ENCODE results near the gene CALCB.

DNA sequence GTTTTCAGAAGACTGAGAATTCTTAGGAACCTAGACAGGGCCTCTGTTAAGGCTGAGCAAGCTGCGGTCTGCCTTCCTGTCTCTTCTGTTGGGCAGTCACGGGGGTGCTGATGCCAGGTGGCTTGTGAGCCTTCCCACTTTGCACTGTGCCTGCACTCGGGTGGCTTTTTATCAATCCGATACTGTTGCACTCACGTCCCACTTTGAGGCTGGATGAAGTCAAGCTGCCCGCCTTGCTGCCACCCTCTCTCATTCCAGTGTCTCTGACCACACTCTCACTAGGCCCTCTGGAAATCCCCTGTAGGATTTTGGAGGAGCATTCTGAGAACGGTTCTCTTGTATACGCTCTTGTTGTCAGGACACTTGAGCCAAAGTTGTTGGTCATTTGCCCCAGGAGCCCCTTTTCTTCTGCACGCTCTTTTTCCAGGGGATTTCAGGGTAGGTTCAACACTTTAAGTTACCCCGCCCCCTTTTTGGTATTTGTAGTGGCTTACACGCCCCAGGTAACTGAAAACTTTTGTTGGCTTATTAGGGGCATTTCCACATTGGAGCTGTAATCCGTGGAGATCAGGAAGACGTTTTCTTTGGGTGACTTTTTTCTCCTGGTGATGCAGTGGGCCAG lies 141.9 kb downstream of the TEAD1 start:
- PRO-cap, 2 experiments = no peak in any of the 2 experiments

GRCh38 chr11:12842948-12843370 lies 166.2 kb upstream of the RASSF10 start:
- PRO-cap, 2 experiments = no peak in any of the 2 experiments

GRCh38 chr11:12853584-12854362 lies 155.3 kb upstream of the RASSF10 start:
- PRO-cap, 2 experiments = no peak in any of the 2 experiments

DNA sequence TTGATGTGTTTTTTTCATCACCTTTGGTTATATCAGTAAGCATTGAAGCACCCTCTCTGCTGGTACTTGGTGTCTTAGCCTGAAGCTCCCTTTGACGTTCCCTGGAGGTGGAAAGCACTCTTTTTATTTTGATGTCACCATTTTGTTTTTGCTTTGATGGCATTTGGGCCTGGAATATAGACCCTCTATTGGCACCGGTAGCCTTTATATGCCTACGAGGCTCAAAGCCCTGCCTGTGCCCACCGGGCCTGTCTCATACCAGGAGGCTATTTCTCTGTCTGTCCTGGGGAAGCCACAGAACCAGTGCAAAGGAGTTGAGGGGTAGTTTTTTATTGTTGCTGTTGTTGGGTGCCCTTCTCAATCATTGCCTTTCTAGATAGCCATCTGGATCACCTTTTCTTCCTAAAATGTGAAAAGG lies 130.8 kb upstream of the RASSF10 start:
- PRO-cap, 2 experiments = no peak in any of the 2 experiments

- PRO-cap, 2 experiments = no peak in any of the 2 experiments
Observed at GRCh38 chr11:12976673-12977485, 32.2 kb upstream of the RASSF10 start.

DNA sequence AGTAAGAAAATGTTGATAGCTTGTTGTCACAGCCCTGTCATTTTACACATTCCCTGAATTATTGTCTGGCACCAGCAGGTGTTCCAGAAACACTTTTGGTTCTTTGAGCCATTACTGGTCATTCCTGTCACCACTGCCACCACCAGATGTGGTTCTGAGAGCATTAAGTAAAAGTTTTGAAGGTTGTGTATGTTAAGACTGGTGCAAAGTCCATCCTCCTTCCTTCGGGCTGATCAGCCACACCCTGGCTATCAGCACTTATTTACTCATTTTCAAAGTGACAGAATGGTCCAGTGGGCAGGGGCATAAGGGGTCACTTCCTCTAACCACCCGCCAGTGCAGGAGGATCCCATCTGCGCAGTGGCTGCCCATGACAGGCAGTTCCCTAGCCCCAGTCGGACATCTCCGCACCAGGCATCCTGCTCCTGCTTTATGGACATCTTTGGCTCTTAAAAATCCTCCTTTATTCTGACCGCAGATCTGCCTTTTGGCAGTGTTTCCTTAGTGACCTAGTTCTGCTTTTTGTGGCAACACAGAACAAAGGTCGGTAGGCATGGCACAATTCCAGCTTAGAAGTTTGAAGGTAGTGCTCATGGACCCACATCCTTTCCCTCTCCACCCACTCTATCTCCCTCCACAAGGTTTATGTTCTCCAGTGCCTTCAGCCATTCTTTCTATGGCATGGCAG lies 55.8 kb downstream of the BMAL1 start:
- PRO-cap, 2 experiments = no peak in any of the 2 experiments

DNA sequence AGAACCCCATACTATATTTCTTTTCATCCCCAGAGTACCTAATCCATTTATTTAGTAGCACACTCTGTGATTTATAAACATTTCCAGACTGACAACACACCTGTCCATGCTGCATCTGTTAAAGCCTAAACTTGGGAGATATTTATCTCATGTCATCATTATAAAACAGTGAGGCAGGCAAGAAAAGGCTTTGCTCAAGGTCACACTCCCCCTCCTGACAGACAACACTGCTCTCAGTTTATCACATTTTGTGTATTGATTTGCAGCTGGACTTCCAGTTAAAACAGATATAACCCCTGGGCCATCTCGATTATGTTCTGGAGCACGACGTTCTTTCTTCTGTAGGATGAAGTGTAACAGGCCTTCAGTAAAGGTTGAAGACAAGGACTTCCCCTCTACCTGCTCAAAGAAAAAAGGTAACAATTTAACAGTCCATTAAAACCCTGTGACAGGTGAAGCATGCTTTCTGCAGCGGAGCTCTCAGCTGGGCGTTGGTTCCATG lies 91.8 kb downstream of the BMAL1 start:
- PRO-cap, 2 experiments = no peak in any of the 2 experiments

DNA sequence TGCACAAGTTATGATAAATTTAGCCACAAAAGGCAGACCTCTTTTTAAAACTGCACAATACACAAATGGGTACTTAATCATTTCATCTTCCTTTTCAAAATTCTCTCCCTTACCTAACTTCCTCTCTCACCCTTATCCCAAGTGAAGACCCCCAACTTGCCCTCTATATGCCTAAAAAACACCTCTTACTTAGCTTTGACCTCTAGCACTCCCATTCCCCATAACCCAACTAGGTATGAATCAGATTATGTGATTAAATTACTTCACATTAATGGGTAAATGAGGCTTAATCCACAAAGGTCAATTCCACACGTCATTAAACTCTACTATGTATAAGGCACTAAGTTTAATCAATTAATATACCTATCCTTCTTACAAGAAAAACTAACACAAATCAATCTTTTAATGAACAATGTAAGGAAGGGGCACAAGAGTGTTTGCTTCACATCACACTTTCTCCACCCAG lies 2.8 kb downstream of the BTBD10 start:
- PRO-cap, 2 experiments = no peak in any of the 2 experiments

GRCh38 chr11:14191227-14192023 lies 167.6 kb downstream of the RRAS2 start:
- PRO-cap, 2 experiments = no peak in any of the 2 experiments

- PRO-cap, 2 experiments = no peak in any of the 2 experiments
Observed at GRCh38 chr11:14341892-14342511, 17.0 kb downstream of the RRAS2 start.

GRCh38 chr11:14577282-14577723 lies 57.1 kb upstream of the PSMA1 start:
- PRO-cap, 2 experiments = peak in 2 of 2 experiments; most common minus-strand start chr11:14577472 (in 2)

- PRO-cap, 2 experiments = no peak in any of the 2 experiments
Observed at GRCh38 chr11:14625384-14626362, 17.9 kb upstream of the PDE3B start.

GRCh38 chr11:14643915-14644531 lies 419 bp downstream of the PDE3B start:
- PRO-cap, 2 experiments = peak in 2 of 2 experiments; most common plus-strand start chr11:14644217 (in 1); most common minus-strand start chr11:14644229 (in 2)

- PRO-cap, 2 experiments = no peak in any of the 2 experiments
Observed at GRCh38 chr11:14662312-14662708, 18.7 kb downstream of the PDE3B start.

GRCh38 chr11:14759430-14759633 lies 115.7 kb downstream of the PDE3B start:
- PRO-cap, 2 experiments = no peak in any of the 2 experiments

DNA sequence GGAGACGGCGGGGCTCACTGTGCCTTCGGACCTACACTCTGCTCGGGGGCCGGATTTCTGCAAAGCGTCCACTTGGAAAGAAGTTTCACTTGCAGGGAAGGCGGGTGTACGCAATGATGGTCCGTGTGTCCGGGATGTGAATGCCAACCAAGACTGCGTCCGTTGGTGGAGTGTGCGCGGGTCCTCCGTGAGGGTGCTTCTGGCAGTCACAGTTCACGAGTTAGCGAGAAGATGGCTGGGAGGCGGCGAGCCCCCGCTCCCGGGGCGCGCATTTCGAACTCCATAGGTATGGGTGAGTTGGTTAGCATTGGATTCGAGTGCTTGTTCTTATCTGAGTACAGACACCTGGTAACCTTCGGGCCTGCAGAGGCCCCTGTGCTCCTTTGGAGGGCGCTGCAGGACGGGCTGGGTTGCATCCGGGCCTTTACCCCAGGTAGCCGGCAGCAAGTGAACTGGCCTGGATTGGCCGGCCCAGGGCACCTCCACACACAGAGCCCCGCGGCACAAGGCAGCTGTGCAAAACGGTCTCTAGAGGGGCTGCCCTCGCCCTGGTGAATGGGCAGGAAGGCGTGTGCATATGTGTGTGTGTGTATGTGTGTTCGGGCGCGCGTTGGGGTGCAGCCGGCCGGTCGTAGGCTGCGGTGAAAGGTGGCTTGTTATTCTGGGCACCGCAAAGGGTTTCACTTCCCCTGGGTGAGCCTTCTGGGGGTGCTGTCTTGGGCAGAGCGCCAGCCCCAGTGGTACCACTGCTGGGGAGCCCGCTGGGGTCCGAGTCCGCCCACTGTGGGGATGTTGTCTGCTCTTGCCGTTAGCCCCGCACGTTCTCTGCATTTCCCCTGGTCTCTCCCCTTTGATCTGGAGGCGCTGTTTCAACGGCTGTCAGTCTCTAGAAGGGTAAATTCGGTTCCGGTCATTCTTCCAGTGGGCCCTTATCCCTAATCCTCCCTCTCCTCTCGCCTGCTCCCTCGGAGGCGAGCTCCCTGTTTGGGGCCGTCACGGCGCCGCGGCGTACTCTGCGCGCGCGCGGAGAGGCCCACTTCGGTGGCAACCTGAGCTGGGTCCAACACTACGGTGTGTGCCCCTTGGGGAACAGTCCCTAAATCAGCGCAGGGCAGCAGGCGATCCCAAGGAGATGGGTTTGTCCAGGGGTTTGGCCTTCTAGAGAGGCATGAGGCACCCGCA lies 13.5 kb upstream of the CYP2R1 start:
- PRO-cap, 2 experiments = no peak in any of the 2 experiments

DNA sequence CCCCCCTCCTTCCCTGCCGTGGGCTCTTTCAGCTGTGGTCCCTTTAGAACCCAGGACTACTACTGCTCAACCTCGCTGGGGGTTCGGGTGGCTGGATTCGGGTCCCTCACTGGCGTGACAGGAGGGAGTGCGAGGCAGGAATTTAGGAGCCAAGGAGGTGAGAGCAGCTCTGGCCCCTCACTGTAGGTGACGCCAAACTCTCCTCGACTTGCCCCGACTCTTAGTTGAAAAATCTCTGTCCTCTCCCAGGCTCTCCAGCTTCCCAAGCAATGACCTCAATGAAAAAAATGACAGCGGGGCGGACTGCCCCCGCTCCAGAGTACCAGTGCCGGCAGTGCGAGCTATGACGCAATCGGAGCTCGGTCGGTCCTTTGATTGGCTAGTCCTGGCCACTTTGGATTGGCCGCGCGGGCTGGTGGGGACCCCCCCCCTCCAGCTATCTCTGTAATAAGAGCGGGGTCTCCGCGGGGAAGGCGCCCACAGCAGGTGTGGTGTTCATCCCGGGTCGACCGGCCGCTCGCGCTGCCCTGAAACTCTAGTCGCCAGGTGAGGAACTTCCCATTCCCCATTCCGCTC lies at the start of gene CALCB:
Gene CALCB, plus strand, starts transcription at position 476 of the 576 bp plus-strand sequence.
- PRO-cap, 2 experiments = no peak in any of the 2 experiments

- PRO-cap, 2 experiments = no peak in any of the 2 experiments
Observed at GRCh38 chr11:15727199-15727459, 612.4 kb downstream of the INSC start.

GRCh38 chr11:15910309-15911364 lies 445.7 kb downstream of the SOX6 start:
- PRO-cap, 2 experiments = no peak in any of the 2 experiments

- PRO-cap, 2 experiments = no peak in any of the 2 experiments
Observed at GRCh38 chr11:15947604-15948470, 408.5 kb downstream of the SOX6 start.